ENCODE data around the gene OTUD3.

GRCh38 chr1:19071799-19072529 lies 115.5 kb upstream of the IFFO2 start:
- PRO-cap: no peak
- RAMPAGE, long total RNA, 4 experiments: no peak in any of the 4 experiments

- PRO-cap: unidirectional peak, minus-strand start at chr1:19081646
- RAMPAGE, long total RNA, 4 experiments: no peak in any of the 4 experiments
Measured at GRCh38 chr1:19081212-19081908, 124.9 kb upstream of the IFFO2 start.

DNA sequence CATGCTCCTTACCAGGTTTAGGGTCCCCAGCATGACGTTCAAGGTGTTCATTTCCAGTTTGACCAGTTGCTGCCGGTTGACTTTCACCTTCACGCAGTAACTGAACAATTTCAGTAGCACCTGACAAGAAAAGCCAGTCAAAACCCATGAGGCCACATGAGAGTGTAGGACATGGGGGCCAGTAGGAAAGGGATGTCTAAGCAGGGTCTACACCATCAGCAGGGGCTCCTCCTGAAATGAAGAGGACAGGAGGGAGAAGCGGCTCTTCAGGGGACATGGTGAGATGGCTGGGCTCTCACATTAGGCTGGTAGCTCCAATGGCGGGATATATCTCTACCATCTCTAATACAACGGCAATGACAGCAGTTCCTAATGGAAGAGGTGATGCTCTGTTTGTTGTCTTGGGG lies 114.5 kb downstream of the UBR4 start:
- PRO-cap: no peak
- RAMPAGE, long total RNA, 4 experiments: no peak in any of the 4 experiments

DNA sequence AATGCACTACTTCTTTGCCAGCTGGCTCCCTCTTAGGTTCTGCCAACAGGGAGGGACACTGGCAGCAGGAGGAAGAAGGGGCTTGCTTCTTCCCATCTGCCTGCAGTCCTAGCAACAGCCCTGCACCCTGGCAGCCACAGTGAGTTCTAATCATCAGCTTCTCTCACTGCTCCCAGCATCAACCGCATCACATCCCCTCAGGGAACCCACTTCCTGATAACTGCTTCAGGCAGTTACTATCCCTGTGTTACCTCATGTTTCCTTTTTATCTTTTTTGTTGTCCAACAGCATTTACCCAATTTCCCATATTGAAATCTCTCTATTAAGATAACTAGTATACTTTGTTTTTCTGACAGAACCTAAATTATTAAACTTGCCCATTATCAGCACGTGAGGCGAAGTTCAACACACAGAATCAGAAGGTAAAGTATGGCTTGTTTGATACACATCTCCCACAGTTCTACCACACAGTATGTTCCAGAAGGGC lies 86.1 kb downstream of the UBR4 start:
- PRO-cap: no peak
- RAMPAGE, long total RNA, 4 experiments: no peak in any of the 4 experiments

DNA sequence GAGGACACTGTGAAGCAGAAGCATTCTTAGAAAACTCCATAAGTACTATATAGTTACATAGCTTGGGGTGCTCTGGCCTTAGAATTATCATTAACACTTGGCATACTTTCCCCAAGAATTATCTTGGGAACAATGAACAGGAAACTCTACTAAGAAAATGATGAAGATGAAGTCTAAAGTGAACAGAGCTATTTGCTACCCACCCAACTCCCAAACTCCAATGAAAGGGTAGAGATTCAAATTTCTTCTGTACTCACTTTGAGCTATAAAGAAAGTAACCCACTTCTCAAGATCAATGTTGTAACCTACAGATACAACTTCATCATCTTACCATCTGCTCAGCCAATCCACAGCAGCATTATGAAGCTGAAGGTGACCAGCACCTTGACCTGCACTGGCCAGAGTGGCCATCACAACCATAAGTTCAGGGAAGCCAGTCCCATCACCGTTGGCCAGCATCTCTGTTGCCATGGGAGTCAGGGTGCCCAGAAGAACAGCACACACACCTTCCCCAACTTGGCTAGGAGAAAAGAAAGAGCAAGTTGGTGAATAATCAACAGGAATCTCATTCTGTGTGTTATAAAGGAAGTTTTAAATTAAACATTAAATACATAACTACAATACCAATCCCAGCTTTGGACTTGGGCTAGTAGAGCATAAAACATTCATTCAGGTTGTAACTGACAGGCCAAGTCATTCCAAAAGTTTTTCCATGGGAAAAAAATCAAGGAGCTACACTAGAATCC lies 46.0 kb downstream of the UBR4 start:
- PRO-cap: no peak
- RAMPAGE, long total RNA, 4 experiments: no peak in any of the 4 experiments

DNA sequence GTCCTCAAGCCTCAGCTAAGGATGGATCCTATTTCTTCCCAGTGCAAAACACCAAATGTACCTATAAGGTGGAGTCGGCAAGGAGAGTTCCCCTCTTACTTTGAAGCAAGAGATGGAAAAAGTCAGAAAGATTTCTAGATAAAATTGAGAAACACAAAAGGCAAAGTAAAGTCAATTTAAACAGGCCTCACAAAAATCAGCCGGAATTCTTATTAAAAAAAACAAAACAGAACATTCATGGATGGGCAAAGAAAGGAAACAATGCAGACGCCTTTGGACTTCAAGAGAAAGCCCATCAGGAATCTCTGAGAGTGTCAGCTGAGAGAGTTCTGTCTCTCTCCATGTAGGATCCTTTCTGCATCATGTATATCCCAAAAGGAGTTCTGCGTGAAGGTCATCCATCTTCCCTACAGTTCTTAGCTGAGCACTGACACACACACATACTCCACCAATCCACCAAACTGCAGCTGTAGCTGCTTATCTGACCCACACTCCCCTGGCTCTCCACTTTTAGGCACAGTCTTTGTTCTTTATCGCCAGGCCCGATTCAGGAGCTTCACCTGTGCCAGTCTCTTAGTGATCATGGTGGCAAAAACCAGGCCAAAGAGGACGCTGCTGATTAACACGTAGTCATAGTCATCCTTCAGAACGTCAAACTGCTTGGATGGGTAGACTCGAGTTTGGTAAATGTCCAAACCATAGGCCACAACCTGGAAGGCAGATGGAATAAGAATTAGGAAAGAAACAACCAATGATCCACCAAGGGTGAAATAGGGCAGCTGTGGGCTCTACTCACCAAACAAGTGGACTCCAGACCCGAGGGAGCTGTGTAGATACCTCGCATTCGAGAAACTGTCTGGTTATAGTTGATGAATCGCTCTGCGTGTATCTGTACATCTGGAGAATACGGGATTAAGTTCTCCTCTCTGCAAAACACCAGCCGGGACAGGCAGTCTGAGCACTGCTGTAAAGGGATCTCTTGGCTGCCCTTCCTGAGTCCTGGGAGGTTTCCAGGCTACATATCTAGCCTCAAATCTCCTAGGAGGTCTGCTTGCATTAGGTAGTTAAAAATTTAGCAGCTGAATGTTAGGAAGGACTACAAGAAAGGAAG lies 9.1 kb upstream of the UBR4 start:
- PRO-cap: no peak
- RAMPAGE, long total RNA, 4 experiments: no peak in any of the 4 experiments

DNA sequence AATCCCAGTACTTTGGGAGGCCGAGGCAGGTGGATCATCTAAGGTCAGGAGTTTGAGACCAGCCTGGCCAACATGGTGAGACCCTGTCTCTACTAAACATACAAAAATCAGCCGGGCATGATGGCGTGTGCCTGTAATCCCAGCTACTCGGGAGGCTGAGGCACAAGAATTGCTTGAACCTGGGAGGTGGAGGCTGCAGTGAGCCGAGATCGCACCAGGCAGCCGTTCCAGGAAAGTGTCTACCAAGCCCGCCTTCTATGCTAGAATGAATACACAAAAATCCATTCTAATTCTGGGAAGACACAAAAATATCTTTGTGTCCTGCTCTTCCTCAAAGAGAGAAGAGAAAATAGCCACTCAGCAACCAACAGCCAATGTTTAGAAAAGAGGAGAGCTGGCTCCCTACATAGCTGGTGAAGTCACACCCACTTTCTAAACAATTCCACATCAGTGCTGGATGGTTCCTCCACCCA lies 19.3 kb downstream of the EMC1 start:
- PRO-cap: no peak
- RAMPAGE, long total RNA, 4 experiments: no peak in any of the 4 experiments

DNA sequence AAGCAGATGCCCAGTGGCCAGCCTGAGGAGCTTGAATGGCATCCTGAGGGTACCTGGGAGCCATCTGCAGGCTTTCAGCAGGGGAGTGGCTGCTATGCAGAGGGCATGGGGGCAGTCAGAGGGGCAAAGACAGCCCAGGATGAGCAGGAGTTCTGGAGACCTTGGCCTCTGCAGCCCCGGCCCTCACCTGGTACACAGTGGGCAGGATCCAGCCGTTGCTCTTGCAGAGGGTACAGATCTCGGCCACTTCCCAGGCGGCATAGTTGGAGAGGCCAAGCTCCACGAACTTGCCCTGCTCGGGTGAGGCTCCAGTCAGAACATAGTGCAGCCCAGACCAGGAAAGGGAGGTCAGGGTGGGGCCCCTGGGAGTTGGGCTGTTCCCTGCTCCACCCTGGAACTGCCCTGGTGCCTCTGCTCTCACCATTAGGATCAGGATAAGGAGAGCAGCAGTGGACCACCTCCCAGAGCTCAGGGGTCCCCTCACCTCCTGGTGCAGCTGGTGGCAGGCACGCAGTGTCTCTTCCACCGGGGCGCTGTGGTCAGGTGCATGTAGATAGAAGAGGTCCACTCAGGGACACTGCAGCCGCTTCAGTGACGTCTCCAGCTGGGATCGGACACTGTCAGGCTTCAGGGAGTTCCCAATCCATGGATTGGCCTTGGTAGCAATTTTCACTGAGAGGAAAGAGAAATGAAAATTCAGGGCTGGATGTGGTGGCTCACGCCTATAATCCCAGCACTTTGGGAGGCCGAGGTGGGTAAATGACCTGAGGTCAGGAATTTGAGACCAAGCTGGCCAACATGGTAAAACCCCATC lies 18.1 kb downstream of the AKR7A3 start:
- PRO-cap: no peak
- RAMPAGE, long total RNA, 4 experiments: no peak in any of the 4 experiments

GRCh38 chr1:19273180-19273628 lies 15.4 kb downstream of the AKR7A3 start:
- PRO-cap: no peak
- RAMPAGE, long total RNA, 4 experiments: no peak in any of the 4 experiments

DNA sequence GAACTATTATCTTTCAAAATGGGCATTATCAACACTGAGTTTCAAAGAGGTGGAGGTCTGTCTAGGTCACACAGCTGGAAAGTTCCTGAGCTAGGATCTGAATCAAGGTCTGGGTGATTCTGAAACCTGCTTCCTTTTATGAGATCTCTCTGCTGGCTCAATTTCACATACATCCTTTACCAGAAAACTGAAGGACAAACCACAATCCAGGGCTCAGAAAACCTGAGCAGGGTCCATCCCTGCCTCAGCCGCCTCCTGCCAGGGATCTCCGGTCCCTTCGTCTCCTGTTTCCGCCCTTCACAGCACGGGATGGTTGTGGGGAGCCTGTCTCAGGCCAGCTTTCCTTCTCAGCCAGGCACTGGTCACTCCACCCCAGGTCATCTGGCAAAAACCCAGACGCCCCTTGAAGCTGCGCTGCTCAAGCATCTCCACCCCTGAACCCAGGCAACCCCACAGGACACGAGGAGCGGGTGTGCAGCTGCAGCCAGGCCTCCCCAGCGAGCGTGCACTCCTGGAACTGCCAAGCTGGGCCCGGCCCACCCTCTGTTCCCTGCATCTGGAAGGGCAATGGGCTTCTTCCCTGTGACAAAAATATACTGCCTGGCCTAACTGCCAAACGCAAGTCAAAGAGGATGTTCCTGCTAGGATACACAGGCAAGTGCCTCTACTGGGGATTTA lies 39.6 kb downstream of the SLC66A1 start:
- PRO-cap: no peak
- RAMPAGE, long total RNA, 4 experiments: no peak in any of the 4 experiments

DNA sequence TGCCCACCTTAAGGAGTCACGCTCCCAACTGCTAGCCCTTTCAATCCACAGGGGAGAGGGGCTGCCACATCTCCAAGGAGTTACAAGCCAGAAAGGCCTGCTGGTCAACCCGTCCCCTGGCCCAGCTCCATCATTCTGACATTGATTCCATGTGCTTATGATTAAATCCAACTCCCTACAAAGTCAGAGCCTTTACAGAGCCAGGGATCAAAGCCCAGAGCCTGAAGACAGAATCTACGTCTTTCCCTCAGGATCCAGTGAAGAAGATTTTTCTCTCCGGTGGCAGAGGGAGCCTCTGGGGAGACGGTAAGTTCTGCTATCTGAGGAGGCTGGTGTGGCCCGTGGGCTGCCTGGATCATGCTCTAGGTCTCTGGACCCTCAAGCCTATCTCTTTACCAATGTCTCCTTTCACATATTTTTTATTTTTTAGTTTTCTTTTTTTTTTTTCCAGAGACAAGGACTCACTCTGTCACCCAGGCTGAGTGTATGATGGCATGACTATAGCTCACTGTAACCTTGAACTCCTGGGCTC lies 61.2 kb downstream of the SLC66A1 start:
- PRO-cap: no peak
- RAMPAGE, long total RNA, 4 experiments: no peak in any of the 4 experiments

- PRO-cap: bidirectional peak, plus-strand start at chr1:19427543, minus-strand start at chr1:19427243; bidirectional peak, plus-strand start at chr1:19427669, minus-strand start at chr1:19427679
- RAMPAGE, long total RNA, 4 experiments: no peak in any of the 4 experiments
Measured at GRCh38 chr1:19427379-19428155, 57.8 kb downstream of the CAPZB start.

DNA sequence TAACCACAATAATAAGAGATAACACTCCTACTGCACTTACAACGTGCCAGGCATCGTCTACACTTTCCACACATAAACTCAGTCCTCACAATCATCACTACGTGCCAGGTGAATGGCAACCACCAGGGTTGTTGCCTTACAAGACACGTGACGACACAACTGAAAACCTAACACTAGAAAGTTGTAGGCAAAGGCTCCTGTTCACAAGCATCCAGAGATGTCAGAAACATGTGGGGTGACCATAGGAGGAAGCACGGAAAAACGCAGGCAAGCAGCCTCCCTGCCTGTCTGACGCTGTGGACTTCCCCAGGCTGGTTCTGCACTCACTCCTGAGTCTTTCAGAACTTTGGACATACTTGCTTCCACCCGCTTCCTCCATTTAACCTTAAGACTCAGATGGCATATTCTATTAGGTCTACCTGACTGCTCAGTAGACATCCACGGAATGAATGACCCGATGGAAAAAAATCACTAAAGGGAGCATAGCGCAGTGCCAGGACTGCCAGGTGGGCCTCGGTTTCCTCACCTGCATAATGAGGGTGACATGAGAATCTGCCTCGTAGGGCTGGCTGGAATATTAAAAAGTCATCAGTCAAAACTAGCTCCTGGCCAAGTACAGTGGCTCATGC lies 6.9 kb downstream of the CAPZB start:
- PRO-cap: no peak
- RAMPAGE, long total RNA, 4 experiments: no peak in any of the 4 experiments

GRCh38 chr1:19486493-19486947 lies 1.2 kb upstream of the CAPZB start:
- PRO-cap: unidirectional peak, minus-strand start at chr1:19486675
- RAMPAGE, long total RNA, 4 experiments: no peak in any of the 4 experiments

- PRO-cap: no peak
- RAMPAGE, long total RNA, 4 experiments: no peak in any of the 4 experiments
Measured at GRCh38 chr1:19507352-19507753, 22.0 kb upstream of the CAPZB start.

DNA sequence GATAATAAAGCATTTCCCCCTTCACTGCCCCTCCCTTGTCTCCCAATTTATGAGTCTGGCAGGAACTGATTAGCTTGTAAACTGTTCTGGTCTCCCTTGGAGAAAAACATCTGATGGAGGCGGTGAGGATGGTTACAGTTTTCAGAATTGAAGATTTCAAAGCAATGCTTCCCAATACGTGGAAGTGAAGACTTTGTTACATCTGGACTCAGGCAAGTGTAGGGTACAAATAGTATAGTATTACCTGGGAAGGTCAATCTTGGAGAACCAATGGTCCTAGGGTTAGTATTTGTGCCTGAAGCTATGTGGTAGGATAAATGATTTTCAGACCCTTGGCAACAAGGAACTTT lies 20.9 kb upstream of the OTUD3 start:
- PRO-cap: no peak
- RAMPAGE, long total RNA, 4 experiments: no peak in any of the 4 experiments

DNA sequence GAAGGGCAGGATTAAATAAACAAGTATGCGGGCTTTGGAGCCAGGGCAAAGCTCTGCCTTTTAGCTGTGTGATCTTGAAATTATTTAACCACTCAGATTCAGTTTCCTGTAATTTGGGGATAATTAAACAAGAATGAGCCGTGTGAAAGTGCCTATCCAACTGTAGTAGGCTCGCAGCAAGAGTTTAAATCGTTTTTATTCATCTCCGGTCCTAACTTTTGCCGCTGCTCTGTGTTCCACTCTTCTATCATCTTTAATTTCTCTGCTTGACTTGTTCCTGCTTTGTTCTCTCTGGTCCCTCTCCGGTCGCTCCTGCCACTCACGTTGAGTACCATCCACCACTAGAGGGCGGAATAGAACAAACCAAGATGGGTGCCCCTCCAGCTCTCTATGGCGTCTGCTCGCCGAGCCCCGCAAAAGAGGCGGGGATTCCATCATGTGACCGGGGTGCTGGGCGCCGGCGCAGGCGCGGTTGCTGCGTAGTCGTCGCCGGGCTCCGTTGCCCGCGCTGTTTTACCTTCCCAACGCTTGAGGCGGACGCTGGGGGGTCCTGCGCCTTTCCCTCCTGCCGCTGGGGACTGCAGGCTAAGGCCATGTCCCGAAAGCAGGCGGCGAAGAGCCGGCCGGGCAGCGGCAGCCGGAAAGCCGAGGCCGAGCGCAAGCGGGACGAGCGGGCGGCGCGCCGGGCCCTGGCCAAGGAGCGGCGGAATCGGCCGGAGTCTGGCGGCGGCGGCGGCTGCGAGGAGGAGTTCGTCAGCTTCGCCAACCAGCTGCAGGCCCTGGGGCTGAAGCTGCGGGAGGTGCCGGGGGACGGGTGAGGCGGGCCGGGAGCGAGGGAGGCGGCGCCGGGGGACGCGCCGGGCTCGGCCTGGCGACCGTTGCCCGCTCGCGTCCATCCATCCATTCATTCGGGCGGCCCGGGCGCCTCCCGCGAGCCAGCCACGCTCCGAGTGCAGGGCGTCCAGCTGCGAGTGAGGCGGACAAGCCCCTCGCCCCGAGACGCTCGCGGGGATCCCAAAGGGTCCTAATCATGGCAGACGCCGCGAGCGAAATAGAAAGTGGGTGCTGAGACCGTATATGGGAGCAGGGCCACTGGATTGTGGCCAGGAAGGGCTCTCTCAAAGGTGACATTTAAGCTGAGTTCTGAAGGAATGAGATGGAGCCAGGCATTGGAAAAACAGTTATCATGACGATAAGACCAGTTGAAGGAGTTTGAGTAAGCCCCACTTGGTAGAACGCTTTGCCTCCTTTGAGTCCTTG lies at the start of gene OTUD3:
Gene OTUD3 (plus strand): TSS at position 475 of the 1,260 bp plus-strand sequence.
- PRO-cap: bidirectional peak, plus-strand start at position 480 of the sequence, minus-strand start at position 255 of the sequence; unidirectional peak, minus-strand start at position 711 of the sequence
- RAMPAGE, long total RNA, 4 experiments: no peak in any of the 4 experiments

- PRO-cap: no peak
- RAMPAGE, long total RNA, 4 experiments: no peak in any of the 4 experiments
Measured at GRCh38 chr1:19890055-19890546, 7.9 kb downstream of the OTUD3 start.

DNA sequence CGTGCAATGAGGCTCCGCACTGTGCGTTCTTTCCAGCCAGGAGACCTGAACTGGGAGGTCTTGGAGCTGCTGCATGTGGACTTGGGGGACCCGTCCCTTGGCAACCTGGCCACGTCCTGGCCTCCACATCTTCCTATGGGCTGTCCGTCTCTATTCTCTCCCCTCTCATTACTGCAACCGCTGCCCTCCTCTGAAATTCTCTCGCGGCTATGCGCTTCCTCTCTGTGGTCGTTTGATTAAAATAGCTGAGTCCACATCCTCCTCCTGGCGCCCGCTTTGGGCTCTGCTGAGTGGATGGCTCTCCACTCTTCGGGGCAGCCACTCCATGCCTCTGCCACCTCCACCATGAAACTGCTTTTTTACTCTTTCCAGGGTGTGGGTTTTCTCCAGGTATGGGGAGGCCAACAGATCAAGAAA lies 11.0 kb downstream of the PLA2G5 start:
- PRO-cap: no peak
- RAMPAGE, long total RNA, 4 experiments: no peak in any of the 4 experiments

DNA sequence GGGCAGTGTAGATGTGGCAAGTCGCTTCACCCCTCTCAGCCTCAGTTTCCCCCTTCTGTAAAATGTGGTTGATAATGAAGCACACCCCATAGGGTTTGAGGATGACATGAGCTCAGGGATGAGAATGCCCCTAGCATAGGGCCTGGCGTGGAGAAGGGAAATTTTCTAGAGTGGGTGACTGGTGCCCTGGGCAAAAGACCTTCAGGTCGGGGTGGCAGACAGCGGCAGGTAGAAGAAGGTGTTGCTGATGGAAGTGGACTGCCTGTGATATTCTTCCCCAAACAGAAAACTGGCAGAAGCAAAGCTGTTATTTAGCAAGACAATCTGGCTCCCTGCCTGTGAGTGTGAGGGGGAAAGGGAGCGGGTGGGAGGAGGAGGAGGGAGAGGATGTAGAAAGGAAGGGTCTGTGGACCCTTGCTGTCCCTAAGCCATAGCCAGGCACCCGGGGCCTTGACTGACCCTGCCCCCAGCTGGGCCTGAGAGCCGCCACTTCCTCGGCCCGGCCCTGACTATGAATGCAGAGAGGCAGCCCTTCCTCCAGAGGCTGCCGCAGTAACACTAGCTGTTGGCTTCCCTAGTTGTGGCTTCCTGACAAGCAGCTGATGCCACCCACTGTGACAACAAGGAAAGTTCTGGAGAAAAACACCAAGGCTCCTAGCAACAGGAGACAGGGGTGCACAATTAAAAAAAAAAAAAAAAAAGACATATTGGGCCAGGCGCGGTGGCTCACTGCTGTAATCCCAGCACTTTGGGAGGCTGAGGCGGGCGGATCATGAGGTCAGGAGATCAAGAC lies 13.8 kb downstream of the PLA2G2F start:
- PRO-cap: no peak
- RAMPAGE, long total RNA, 4 experiments: no peak in any of the 4 experiments